Iris pigment epithelial cell (primary cell): ENCODE measurements around a stretch of chr4.

GRCh38 chr4:2957547-2958107 lies 5.6 kb downstream of the NOP14 start:
- RRBS, result no CpG with 5 or more reads among the region's 8 CpGs

- RRBS, result 4% methylated on average over 1 of the region's 15 CpGs
These were observed 1.0 kb downstream of the GRK4 start for GRCh38 chr4:2964278-2964949.

DNA sequence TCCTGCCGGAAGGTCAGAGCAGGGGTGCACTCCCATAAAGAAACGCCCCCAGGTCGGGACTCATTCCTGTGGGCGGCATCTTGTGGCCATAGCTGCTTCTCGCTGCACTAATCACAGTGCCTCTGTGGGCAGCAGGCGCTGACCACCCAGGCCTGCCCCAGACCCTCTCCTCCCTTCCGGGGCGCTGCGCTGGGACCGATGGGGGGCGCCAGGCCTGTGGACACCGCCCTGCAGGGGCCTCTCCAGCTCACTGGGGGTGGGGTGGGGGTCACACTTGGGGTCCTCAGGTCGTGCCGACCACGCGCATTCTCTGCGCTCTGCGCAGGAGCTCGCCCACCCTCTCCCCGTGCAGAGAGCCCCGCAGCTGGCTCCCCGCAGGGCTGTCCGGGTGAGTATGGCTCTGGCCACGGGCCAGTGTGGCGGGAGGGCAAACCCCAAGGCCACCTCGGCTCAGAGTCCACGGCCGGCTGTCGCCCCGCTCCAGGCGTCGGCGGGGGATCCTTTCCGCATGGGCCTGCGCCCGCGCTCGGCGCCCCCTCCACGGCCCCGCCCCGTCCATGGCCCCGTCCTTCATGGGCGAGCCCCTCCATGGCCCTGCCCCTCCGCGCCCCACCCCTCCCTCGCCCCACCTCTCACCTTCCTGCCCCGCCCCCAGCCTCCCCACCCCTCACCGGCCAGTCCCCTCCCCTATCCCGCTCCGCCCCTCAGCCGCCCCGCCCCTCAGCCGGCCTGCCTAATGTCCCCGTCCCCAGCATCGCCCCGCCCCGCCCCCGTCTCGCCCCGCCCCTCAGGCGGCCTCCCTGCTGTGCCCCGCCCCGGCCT lies 802 bp upstream of the HTT start:
- RRBS, result 4% methylated on average over 13 of the region's 64 CpGs

- RRBS, result no CpG with 5 or more reads among the region's 11 CpGs
These were observed 6.1 kb upstream of the MSANTD1 start for GRCh38 chr4:3242874-3243309.

GRCh38 chr4:3243310-3243912 lies 5.5 kb upstream of the MSANTD1 start:
- RRBS, result no CpG with 5 or more reads among the region's 19 CpGs

DNA sequence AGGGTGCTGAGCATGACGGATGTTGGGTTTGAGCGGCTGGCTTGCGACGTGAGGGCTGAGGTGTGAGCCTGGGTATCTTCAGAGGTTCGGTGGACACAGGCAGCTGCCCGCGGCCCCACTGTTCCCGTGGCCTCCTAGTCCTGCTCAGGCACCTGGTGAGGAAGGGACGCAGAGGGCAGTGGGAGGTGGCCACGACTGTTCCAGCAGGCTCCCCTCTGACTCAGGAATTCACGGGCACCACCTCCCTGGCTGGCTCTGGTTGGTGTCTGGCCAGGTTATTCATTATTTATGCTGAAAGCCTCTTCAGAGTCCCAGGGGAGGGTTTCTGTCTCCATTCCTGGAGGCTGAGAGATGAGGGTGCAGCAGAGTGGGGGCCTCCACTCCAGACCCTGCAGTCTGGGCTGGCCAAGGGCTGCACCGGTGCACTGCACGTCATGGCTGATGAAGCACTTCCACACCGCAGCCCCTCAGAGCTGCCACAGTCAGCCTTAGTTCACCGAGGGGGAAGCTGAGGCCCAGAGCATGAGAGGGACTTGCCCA lies 2.2 kb downstream of the MSANTD1 start:
- RRBS, result no CpG with 5 or more reads among the region's 15 CpGs

DNA sequence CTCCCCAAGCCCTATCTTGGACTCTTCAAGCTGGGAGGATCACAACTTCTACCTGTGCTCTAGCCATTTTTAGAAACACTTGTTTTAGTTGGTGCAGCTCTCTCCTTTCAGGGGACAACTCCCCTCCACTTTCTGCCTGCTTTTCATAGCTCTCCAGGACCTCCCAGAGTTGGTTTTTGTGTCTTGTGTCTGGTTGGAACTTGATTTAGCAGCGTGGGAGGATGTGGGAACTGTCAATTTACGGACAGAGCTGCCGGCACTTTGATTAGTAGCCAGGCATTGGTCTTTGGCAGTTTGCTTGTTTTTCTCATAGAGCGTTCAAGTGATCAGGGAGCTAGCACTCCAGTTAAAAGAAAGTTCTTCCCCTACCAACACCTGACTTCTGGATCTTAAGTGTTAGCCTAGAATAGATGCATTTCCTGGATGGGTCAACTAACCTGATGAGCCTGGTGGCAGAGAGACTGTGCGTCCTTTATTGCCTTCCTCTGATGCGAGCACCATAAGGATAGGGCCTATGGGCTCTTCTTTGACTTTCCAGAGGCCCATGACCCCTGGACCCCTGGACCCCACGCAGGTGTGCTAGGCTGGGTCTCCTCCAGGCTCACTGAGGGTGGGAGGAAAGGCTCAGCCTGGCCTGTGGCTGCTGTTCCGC lies 6.6 kb downstream of the RGS12 start:
- RRBS, result no CpG with 5 or more reads among the region's 8 CpGs

DNA sequence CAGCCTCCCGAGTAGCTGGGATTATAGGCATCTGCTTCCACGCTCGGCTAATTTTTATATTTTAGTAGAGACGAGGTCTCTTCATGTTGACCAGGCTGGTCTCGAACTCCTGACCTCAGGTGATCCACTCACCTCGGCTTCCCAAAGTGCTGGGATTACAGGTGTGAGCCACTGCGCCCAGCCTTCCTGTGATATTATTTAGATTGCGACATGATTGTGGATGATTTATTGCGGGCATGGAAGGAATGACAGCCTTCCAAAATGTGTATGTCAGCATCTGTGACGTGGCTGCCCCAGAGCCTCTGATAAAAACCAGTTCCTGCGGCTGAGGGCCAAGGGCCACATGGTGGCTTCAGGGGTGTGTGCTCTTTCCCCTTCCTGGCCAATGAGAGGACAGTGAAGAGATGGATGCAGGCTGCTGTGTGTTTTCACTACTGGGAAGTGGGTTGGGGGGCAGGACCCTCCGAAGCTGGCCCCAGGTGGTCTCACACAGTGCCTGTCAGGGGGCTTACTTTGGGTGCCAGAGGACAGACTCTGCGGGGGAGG lies 57.4 kb upstream of the HGFAC start:
- RRBS, result no CpG with 5 or more reads among the region's 13 CpGs

GRCh38 chr4:3496509-3497002 lies 33.5 kb downstream of the DOK7 start:
- RRBS, result no CpG with 5 or more reads among the region's 11 CpGs

- RRBS, result no CpG with 5 or more reads among the region's 26 CpGs
These were observed 11.9 kb downstream of the LRPAP1 start for GRCh38 chr4:3520095-3520979.

- RRBS, result 53% methylated on average over 2 of the region's 11 CpGs
These were observed 58.9 kb upstream of the ADRA2C start for GRCh38 chr4:3707275-3707778.

- RRBS, result no CpG with 5 or more reads among the region's 13 CpGs
These were observed 6.8 kb upstream of the ADRA2C start for GRCh38 chr4:3759395-3759698.

DNA sequence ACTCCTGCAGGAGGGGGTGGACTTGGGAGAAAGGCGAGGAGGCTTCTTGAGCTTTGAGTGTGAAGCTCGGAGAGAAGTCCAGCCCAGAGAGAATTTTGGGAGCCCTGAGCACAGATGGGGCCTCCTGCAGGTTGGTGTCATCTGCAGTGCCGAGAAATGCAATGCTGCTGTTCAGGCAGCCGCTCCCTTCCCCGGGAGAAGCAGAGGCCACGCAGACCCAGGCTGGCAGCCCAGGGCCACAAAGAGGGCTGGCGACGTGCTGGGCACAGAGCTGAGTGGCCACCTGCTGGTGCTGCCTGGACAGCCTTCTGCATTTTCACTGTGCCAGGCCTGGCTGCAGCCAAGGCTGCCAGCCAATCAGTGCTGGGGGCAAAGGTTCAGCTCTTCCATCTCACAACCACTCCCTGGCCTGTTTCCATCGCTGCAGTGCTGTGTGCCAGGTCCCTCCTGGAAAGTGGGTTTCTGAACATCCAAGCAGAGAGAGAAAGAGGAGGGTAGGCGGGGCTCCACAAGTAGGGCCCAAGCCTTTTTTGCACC lies 20.0 kb downstream of the ADRA2C start:
- RRBS, result no CpG with 5 or more reads among the region's 10 CpGs

- RRBS, result 6% methylated on average over 10 of the region's 18 CpGs
These were observed 114.3 kb downstream of the ADRA2C start for GRCh38 chr4:3880515-3880911.

GRCh38 chr4:4461801-4462264 lies 74.9 kb downstream of the NSG1 start:
- RRBS, result no CpG with 5 or more reads among the region's 6 CpGs

- RRBS, result no CpG with 5 or more reads among the region's 11 CpGs
These were observed 757 bp downstream of the STX18 start for GRCh38 chr4:4540927-4541655.

GRCh38 chr4:4990759-4991541 lies 28.3 kb downstream of the CYTL1 start:
- RRBS, result no CpG with 5 or more reads among the region's 16 CpGs

GRCh38 chr4:5004239-5004554 lies 15.1 kb downstream of the CYTL1 start:
- RRBS, result no CpG with 5 or more reads among the region's 3 CpGs

- RRBS, result no CpG with 5 or more reads among the region's 2 CpGs
These were observed 322.8 kb downstream of the EVC2 start for GRCh38 chr4:5385634-5385934.

DNA sequence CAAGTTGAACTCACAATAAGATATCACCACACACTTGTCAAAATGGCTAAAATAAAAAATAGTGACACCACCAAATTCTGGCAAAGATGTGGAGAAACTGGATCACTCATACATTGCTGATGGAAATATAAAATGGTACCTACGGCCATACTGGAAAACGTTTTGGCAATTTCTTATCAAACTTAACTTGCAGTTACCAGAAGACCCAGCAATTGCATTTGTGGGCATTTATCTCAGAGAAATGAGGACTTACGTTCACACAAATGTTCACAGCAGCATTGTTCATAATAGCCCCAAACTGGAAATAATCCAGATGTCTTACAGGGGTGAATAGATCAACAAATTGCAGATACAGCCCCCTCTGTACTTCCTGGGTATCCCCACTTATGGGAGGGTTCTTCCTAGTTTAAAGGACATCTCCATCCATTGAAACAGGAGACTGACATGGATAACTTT lies 29.9 kb downstream of the EVC start:
- RRBS, result no CpG with 5 or more reads among the region's 3 CpGs